LHCN-M2 (cell line): ENCODE data around the genes SMIM15 and IPO11.

DNA sequence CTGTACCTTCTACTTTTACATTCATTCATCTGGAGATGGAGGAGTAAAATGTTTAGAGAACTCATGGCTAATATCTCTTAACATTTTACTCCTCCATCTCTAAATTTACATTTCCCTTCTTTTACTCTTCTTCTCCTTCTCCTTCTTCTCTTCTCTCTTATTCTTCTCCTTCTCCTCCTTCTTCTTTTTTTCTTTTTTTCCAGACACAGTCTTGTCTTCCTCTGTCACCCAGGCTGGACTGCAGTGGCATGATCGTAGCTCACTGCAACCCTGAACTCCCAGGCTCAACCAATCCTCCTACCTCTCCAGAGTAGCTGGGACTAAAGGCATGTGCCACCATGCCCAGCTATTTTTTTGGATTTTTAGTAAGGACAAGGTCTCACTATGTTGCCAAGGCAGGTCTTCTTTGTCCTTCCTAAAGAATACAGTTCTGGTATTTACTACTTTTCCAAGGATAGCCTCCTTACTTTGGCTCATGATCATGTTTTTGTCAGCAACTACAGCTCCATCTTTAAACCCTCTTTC lies 630.2 kb downstream of the RAB3C start:
- RAMPAGE, long total RNA = no peak

DNA sequence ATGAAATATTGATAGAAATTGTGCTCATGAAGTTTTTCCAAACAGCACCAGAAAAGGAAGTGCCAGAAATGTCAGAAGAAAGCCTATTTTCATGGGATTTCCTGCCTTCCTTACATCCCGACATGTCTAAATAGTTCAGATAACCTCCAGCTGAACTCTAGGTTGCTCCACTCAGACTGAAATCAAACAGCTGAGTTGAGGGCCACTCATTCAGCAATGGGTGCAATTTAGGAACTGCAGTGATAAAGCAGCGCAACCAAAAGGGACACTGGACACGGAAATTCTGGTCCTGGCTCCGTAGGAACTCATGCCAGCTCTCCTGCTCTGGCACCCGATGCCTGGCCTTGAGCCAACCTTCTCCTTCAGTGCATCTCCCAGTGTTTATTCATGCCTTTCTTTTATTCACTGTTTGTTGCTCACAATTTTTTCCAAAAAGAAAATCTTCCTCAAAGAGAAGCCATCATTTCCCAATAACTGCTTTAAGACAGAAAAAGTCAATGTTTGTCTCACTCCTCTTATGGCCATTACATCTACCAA lies 127.1 kb downstream of the PDE4D start:
- RAMPAGE, long total RNA = no peak

DNA sequence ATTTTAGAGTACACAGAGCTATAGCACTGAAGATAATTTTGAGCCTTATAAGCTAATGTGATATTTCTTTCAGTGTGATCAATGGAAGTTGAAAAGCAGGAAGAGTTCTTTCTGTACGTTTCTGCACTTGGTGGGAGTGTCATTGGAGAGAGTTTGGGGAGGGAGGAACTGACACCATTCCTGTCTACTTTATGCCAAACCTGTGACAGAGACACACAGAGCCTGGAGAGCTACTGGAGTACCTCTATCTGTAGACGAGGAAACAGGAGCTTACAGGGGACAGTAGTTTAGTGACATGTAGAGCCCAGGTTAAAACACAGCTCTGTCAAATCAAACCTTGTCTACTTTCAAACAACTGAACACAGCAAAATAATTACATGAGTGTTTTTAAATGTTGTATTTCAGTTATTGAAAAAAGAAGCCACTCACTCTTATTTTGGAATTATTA lies 103.6 kb downstream of the PDE4D start:
- RAMPAGE, long total RNA = no peak

DNA sequence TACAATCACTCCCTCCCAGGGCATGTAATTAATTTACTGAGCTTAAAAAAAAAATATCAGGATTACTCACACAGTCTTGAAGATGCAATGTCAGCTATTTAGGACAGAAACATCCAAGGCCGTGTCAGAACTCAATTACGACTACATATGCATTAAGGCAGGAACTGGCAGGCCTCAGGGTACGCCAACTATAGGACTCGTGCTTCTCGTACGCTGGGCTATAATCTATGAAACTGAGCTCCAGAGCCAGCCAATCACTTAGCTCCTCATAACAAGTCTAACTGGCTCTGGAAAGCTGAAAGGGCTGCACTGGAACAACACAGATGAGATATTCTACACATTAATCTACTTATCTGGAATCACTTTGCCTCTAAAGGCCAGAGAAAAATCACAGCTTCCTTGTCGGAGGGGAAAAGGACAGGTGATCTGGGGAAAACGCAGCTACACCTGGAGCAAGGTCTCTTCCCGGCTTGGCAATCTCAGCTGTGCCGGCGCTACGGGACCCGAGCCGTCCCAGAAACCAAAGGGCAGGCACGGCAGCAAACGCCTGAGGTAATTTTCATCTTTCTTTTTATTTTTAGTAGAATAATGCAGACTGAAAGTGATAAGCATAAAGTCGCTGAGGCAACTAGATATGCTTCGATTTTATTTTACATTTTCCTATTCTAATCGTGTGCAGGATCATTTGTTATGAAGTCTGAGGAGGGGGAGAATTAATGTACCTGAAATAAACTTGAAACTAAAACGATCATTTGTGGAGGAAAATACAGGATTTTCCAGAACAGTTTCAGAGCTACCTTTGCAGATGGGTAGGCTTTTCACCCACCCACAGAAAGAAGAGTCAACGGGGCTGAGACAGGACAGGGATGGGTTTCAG lies 211.9 kb downstream of the DEPDC1B start:
- RAMPAGE, long total RNA = no peak

DNA sequence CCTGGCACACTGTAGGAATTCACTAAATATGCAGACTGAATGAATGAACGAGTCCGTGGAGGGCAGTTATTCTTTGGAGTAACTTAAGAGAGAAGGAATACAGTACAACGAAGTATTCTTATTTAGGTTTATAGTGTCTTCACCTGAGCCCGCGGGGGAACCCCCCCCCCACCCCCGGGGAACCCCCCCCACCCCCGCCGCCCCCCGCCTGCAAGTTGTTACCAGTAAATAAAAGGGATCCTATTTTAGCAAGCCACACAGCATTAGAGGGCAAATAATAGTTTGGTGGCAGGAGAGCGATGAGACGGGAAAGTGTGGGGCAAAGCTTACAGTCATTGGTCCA lies 353 bp downstream of the ERCC8 start:
- RAMPAGE, long total RNA = no peak

DNA sequence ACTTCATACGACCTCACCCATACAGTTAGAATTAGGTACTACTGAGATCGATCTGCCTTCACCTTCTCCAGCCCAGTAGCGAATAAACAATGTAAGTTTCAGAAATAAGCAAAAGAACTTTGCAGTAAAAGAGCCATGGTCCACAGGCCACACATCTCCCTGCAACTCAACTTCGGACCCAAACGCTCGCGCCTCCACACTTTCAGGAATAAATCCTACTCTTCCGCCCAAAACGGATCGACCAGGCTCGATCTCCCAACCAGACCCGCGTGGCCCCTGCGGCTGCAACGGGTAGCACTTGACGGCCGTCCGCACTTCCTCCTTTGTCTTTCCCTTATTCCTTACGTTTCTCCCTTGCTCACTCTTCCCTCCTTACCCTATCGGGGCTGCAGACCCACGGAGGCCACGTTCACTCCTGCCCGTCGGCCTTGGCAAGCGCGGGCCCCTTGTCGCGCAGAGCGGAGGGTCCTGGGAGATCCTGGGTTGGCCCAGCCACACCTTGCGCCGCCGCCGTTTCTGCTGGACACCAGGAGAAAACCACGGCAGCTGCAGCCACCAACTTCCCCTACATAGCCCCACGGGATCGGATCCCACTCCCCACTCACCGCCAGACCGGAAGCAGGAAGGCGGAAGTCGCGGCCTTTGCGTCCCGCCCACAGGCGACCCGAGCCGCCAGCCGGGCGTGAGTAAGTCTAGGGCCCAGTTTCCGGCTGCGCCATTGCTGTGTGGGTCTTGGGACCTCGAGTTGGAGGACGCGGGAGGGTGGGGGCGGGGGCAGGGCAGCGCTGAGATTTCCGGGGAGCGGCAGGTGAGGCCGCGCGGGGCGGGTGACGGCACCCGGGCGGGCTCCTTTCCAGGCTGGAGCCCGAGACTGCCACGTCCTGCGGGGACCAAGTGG lies at the start of gene SMIM15:
Gene SMIM15, minus strand, starts transcription at position 628 of the 898 bp plus-strand sequence.
- RAMPAGE, long total RNA = start-site peak on the minus strand centred at position 588 of the sequence, 24 bp wide, 92 reads

DNA sequence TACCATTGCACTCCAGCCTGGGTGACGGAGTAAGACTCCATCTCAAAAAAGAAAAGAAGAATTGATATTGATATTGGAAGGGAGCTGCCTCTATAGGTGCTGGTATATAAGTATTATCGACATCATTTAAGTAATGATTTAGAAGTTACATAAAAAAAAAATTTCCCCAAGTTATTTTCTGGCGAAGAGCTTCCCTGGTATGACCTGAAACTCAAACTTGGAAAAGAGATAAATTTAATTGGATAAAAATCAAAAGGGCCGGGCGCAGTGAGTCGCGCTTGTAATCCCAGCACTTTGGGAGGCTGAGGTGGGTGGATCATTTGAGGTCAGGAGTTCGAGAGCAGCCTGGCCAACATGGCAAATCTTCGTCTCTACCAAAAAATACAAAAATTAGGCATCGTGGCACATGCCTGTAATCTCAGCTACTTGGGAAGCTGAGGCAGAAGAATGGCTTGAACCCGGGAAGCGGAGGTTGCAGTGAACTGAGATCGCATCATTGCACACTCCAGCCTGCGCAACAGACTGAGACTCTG lies 4.2 kb downstream of the ZSWIM6 start:
- RAMPAGE, long total RNA = no peak

GRCh38 chr5:61359257-61360237 lies 27.5 kb downstream of the ZSWIM6 start:
- RAMPAGE, long total RNA = no peak

GRCh38 chr5:61499365-61499730 lies 167.3 kb downstream of the ZSWIM6 start:
- RAMPAGE, long total RNA = no peak

DNA sequence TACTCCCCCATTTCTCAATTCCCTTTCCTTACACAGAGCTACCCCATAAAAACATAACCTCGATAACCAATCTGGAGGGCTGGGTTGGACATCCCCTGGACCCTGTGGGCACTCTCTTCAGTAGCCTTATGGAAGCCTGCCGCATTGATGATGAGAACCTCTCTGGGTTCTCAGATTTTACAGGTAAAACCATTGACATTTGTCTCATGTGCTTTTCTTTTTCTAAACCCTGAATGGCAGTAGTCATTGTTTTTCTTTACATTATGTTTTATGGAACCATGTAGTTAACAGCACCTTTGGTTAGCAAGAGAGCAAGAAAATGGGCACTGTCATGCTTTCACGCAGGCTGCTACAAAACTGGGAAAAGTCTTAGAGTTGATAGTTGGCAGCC lies 198.0 kb downstream of the ZSWIM6 start:
- RAMPAGE, long total RNA = no peak

DNA sequence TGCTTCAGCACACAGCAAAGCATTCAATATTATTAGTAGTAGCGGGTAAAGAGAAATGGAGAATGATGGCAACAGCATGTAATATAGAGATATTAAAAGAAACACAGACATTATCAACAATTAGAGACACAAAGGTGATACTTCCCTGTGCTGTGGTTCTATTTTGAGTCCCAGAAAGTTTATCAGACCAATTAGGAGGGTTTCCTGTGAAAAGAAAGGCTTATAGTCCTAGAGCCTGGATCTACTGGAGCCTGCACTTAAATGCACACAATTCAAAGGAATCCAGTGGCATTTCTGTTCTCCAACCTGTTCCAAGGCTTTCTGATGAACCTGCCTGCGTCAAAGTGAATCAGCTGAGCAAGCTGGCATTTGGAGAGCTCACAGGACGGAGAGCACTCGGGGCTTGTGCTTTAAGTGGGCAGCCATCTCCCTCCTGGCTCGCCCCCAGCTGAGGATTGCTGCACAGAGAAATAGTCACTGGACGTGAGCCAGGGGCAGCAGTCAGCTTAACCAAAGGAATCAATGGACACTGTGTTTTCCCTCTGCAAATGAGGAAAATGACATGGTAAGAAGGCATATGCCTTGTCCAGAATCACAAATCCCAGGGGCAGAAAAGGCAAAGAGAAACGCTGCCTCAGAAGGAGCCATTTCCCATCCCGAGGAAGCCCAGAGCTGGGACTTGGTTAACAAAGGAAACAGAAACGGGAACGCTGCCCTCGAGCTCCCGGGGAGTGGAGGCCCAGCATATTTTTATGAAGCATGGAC lies 299.3 kb downstream of the ZSWIM6 start:
- RAMPAGE, long total RNA = no peak

GRCh38 chr5:62387691-62388987 lies 15.6 kb downstream of the DIMT1 start:
- RAMPAGE, long total RNA = no peak

- RAMPAGE, long total RNA = no peak
These were observed at the start of gene IPO11 for GRCh38 chr5:62412303-62413358. IPO11 (plus strand) TSS chr5:62412763.

GRCh38 chr5:62527669-62528445 lies 50.8 kb upstream of the LRRC70 start:
- RAMPAGE, long total RNA = no peak

DNA sequence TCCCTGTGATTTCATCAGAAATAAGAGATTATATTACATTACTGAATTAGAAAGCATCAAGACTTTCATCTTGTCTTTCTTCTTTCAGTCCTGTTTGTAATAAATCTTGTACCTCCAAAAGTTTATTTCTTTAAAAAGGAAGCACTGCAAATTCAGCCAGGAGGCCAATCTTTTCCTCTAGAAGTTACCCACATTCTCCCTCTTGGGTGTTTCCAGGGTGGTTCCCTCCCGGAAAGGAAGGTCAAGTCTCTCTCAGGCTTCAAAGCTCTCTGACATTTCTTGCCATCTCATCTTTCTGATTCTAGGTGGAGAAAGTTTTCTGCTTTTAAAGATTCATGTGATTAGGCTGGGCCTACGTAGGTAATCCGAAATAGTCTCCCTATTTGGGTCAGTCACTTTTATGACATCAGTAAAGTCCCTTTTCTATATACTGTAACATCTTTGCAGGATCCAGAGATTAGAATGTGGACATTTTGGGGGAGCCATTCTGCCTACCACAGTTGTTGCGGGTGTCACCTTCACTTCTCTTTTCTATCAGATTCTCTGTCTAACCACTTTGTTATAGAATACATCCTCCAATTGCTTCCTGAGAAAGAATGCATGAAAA lies 2.0 kb upstream of the RNF180 start:
- RAMPAGE, long total RNA = no peak

DNA sequence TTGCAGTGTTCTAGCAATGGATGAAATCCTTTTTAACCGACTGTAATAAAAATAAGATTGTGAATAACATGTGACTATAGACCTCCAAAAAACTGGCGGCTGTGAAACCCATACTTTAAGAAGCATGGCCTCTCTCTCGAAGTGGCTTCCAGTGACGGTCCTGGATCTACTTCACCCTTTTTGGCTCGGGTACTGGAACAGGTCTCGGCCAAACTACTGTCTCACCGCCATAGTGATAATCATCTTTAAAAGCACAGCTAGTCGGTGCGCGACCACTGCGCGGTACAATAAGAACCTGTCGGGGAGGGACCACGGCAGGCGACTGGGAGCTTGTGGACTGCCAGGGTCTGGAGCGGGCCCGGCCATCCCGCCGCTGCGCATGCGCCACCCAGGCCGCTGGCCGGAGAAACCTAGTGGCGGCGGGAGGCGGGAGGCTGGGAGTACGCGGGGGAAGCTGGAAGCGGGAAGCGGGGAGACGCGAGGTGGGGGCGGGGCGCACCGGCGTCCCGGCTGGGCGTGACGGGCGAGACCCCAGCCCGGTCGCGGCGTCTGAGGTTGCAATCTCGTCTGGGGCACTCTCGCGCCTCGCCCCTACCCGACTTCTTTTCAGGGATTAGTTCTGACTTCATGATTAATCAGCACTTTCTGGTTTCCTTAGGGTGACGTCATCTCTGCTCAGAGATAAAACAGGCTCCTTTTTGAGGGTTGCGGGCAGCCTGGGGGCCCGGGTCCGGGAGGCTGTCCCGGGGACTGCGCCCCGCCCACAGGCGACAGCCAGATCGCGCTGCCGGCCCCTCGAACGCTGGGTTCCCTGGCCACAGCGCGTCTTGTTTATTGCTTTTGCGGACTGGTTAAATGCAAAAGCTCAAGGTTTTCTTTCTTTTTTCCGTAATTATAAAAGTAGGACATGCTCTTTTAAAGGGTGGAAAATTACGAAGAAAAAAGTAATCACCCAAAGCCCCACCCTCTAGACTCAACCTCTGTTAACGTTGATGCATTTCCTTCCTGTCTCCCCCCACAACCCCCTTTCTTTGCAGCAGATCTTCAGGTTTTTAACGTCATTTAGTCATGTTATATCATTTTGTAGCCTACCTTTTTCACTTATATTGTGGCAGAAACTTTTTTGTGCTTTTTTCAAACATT lies 266.8 kb downstream of the CWC27 start:
- RAMPAGE, long total RNA = no peak

GRCh38 chr5:65190170-65190813 lies 291.4 kb downstream of the ADAMTS6 start:
- RAMPAGE, long total RNA = no peak

GRCh38 chr5:66003329-66003538 lies 76.9 kb downstream of the ERBIN start:
- RAMPAGE, long total RNA = no peak

GRCh38 chr5:66144422-66145050 lies 436 bp downstream of the SREK1 start:
- RAMPAGE, long total RNA = no peak

DNA sequence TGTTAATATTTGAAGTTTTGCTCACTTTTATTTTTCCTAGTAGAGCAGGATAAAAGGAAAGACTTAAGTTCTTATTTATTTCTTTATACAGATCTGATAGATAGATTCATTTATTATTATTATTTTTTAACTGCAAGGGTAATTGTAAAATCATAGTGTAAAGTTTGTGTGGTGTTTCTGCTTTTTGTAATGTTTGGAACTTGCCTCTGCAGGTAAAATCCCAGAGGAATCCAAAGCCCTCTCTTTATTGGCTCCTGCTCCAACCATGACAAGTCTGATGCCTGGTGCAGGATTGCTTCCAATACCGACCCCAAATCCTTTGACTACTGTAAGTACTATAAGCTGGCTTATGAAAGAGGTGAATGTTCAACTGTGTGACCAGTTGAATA lies 14.9 kb downstream of the SREK1 start:
- RAMPAGE, long total RNA = no peak